Fibroblast of villous mesenchyme (primary cell): ENCODE data around the gene S100Z.

GRCh38 chr5:73825267-73825883 is 199.4 kb downstream of the ARHGEF28 start:
- CAGE, long polyA plus RNA, result no peak

DNA sequence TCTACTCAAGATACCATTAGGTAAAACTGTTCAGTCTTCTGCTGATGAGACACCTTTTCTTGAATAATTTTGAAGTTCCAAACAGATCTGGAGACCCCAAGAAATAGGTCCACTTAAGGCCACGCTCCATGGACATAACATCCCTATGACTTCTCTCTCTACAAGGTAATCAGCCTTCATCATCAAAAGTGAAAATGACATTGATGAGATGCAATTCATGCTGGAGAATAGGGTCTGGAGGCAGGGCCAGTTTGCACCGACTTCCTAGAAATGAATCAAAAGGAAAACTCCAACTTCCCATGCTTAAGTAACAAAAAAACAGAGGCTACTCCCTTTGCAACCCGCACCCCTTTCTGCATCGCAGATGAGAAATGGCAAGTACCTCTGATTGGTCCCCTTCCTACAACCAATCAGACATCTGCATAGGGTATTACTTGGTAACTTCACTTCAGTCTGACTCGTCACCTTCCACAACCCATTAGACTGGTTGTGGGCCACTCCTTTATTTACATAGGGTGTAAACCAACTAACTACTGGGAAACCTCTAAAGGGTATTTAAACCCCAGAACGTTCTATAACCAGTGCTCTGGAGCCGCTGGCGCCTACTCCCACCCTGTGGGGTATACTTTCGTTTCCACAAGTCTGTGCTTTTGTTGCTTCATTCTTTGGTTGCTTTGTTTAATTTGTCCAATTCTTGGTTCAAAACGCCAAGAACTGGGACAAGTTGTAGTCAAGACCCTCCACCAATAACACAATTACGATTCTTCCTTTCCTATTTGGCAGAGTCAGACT is 477.1 kb downstream of the ARHGEF28 start:
- CAGE, long polyA plus RNA, result no peak

DNA sequence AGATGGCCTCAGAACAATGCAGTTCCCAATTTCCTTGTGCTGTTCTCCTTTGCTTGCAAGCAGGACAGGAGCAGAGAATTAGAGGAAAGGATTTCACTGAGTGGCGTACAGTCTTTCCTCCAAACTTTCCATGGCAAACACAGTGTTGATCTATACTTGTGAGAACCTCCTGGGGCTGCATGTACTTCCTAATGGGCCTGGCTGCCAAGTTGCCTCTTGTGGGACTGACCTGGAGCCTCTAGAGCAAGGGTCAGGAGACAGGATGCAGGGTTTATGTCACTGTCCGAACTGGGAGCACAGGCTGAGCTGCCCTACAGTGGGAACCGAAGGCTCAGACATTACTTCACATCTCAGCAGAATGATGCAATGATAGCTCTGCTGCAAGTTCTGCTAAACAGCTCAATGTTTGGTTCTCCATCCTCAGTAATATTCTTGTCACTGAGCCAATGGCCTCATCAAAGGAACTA is 102.3 kb downstream of the ENC1 start:
- CAGE, long polyA plus RNA, result no peak

- CAGE, long polyA plus RNA, result no peak
These were observed 63.6 kb downstream of the ENC1 start for GRCh38 chr5:74576798-74577501.

- CAGE, long polyA plus RNA, result no peak
These were observed 483 bp upstream of the FAM169A start for GRCh38 chr5:74866725-74867015.

DNA sequence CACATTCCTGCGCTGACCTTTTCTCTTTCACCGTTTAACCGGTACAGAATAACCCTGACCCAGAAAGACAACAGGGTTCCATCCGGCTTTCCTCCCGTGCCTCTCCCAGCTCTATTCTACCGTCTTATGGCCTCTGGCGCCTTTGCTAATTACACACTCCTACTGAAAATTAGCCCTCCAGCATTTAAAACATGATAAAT is 729 bp upstream of the FAM169A start:
- CAGE, long polyA plus RNA, result no peak

DNA sequence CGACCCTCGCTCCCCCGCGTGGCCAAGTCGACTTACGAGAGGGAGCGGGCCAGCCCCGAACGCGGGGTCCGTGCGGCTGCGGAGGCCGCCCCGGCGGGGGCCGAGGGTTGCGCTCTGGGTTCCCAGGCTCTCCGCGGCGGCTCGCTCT is 995 bp upstream of the GCNT4 start:
- CAGE, long polyA plus RNA, result no peak

- CAGE, long polyA plus RNA, result no peak
These were observed 7.5 kb upstream of the GCNT4 start for GRCh38 chr5:75059702-75060427.

DNA sequence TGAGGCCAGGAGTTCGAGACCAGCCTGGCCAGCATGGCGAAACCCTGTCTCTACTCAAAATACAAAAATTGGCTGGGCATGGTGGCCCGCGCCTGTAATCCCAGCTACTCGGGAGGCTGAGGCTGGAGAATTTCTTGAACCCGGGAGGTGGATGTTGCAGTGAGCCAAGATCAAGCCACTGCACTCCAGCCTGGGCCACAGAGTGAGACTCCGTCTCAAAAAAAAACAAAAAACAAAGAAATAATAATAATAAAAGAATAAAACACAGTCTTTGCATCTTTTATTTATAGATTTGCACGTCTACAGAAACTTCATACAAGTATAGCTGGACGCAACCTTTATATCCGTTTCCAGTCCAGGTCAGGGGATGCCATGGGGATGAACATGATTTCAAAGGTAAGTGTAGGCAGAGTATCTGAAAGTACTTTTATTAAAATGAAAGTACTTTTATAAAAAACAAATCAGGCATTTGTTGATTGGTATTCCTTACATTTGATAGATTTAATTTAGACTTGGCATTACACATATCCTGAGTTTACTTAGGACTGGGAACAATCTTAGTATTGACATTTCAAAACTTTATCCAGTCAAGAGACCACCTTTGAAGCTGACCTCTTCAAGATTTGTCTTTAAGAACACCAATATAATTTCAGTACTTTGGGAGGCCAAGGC is 19.2 kb downstream of the HMGCR start:
- CAGE, long polyA plus RNA, result no peak

DNA sequence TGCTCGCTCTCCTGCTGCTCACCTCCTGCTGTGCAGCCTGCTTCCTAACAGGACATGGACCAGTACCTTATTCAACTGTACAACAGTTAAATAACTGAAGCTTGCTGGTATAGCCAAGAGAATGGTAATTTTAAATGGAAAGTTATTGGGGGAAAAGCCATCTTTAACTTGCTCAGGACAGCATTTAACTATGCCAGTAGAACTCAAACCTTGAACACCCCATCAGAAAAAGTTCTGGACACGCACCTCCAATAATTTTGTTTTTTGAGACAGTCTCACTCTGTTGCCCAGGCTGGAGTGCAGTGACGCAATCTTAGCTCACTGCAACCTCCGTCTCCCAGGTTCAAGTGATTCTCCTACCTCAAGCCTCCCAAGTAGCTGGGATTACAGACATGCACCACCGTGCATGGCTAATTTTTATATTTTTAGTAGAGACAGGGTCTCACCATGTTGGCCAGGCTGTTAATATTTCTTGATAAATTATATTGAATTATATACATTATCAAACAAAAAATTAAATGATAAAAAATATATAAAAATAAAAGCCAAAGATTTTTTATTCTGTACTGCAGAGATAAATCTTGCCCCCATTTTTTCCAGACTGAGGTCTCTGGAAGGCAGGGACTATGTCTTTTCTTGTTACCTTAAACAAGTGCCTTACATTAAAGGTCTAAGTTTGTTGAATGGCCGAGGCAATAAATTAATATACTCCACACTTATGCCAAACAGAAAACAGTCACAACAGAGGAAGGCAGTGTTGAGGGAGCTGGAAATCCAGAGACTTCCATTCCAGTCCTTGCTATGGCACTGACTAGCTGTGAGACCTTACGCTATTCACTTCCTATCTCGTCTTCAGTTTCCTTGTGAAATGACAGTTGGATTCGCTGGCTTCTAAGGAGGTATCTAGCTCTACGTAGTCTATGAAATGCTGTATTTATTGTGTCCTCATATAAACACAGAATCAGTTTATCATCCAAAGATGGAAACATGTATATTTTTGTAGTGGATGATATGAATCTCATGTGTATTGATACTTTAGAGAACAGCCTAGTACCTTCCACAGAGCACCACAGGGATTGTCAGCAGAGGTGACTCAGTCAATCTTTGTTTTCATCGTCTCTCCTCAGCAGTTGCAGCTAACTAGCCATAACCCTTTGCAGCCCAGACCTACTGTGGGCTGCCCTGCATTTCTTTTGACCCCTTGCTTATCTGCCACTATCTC is 28.2 kb downstream of the HMGCR start:
- CAGE, long polyA plus RNA, result no peak

DNA sequence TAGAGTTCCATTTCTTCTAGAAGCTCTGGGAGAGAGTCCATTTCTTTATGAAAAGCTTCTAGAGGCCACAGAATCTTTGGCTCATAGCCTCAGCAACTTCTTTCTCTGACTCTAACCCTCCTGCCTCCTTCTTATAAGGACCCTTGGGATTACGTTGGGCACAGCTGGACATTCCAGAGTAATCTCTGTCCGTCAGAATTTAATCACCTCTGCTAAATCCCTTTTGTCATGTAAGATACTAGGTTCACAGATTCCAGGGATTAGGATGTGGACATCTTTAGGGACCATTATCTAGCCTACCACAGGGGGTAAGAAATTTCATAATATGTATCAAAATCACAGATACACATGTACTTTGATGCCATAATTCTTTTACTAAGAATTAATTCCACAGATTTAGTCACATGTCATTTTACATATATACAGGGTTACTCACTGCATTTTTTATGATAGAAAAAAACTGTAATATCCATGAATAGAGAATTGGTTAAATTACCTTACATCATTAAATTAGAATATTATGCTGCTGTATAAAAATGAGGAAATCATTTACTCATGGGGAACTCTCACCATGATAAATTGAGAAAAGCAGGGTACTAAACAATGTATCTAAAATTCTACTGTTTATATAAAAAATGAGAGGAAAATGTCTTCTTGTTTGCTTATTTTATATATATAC is 22.4 kb upstream of the ANKDD1B start:
- CAGE, long polyA plus RNA, result no peak

- CAGE, long polyA plus RNA, result no peak
These were observed 65.0 kb upstream of the IQGAP2 start for GRCh38 chr5:76337929-76338618.

DNA sequence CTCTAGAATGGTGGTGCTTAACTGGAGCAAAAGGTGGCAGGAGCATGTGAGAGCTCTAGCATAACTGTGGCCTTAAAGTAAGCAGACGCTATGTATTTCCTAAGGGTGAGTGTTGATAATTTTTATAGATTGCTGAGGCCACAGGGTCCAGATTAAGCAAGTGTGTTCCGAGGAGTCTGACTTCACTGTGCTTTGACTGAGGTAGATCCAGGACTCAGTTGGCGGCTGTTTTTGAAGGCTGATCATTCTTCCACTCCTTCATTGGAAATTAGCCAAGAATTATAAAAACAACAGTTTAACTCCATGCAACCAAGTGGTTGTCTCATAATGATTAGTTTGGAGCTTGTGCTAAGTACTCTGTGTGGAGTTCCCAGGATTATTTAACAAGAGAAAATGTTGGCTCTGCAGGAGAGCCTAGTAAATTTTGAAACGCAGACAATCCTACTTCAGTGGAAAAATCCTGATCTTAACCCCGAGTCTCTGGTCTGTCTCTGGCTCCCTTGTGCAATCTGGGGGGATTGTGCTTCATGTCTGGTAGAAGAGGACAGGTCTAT is 19.2 kb downstream of the IQGAP2 start:
- CAGE, long polyA plus RNA, result no peak

GRCh38 chr5:76849847-76850408 is at the start of gene S100Z:
Gene S100Z (plus strand): TSS chr5:76850014.
- CAGE, long polyA plus RNA, result no peak

- CAGE, long polyA plus RNA, result no peak
These were observed 27.5 kb downstream of the ZBED3 start for GRCh38 chr5:77059590-77060006.

DNA sequence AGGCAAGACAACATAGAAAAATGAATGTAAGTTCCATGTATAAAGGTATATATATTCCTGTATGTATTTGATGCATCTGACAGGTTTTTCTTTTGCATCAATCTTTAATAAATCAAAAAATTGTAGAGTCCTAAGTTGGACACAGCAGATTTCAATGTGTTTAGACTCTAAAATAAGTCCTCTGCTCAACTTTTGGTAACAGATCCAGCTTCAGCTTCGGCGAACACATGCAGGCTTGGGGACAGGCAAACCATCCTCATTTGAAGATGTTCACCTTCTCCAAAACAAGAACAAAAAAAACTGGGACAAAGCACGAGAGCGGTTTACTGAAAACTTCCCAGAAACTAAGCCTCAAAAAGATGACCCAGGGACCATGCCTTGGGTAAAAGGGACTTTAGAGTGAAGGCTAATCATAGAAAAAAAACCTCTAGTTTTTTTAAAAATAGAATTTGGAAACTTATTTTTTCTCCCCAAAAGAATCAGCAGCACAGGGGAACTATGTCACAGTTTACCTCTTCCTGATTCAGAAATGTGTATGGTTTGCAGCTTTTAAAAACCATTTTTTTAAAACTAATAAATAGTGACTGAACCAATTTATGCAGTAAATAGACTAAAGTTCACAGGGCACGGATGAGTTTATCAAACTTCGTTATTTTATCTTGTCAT is 24.1 kb downstream of the ZBED3 start:
- CAGE, long polyA plus RNA, result no peak

DNA sequence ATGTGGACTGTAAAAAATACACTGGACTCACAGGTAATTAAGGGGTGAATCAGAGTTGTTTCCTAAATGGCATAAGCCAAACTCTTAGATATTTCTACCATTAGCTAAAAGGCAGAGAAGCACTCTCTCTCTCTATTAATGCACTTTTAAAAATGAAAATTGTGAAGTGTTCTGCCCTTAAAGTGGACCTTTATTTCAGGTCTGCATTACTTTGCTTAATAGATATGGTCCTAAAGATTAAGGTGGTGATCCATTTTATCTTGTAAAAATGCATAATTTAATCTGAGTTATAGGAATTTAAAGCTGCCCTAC is 1.2 kb downstream of the ZBED3 start:
- CAGE, long polyA plus RNA, result no peak

DNA sequence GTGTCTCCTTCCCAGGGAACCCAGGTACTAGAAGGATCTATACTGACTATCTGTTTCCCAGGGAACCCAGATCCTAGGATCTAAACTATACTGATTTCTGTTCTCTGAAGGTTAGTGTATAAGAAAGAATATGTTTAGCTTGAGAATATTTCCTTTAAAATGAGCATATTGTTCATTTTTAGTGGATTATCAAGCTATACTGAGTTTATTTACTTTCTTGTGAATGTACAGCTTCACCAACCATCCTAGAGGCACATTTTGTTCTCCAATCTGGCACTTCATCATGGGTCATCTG is 7.0 kb downstream of the WDR41 start:
- CAGE, long polyA plus RNA, result no peak

DNA sequence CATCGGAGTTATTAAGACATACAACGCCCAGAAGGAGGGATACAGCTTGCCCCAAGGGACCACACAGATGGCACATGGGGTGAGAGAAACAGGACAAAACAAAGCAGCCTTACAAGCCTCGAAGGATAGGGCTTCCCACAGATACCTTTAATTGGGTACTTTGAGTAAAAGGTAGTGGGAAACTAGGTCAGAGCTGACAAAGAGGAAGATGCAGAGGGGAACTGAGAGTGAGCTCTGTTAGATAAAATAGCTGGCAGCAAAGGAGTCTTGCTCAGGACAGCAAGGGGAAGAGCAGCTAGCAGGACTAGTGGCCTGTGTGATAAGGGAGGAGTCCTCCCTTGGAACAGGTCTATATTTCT is 48.2 kb downstream of the OTP start:
- CAGE, long polyA plus RNA, result no peak

DNA sequence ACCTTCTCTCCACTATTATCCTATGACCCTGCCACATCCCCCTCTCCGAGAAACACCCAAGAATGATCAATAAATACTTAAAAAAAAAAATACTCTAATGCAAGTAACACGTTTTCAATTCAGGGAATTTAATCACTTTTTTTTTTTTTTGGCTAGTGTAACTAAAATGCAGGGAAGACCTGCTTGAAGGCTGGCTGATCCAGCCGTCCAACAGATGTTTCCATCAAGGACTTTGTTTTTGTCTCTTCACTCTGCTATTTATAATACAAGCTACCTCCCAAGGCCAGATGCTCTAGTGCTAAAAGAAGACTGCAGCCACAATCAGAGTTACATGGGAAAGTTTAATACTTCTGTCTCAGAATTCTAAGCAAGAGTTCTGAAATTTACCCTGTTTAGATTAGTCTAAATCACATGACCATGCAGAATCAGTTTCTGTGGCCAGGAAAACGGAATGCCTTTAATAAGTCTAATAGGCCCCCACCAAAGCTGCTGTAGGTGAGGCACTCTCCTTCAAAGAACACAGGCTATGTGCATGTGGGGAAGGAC is 14.5 kb downstream of the TBCA start:
- CAGE, long polyA plus RNA, result no peak